ENCODE data around the gene MT1E.

DNA sequence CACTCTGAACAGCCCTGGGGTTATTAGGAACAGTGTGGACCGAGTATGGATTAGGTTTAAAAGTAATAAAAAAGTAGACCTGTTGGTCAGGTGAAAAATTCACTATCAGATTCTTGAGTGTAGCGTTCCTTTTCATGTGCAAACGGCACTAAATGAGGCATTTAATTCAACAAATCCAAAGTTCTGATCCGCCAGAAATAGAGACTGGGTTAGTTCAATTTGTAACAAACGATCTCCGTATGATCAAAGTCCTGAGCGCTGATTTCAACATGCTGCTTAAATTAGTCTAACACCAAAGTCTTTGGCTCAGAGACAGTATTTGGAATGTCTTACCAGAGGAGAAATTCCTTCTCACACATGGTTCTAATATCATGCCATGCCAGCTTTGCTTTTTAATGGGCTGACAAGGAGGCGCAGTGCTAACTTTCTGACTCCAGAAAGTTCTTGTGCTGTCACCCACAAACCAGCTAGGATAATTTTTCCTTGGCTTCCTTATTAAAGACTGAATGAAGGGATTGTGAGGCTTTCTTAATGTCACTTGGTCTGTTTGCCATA is 173.2 kb upstream of the IRX3 start:
- PRO-cap = no peak

GRCh38 chr16:54648377-54649180 is 282.1 kb upstream of the IRX5 start:
- PRO-cap = no peak

GRCh38 chr16:54651822-54652156 is 278.9 kb upstream of the IRX5 start:
- PRO-cap = no peak

DNA sequence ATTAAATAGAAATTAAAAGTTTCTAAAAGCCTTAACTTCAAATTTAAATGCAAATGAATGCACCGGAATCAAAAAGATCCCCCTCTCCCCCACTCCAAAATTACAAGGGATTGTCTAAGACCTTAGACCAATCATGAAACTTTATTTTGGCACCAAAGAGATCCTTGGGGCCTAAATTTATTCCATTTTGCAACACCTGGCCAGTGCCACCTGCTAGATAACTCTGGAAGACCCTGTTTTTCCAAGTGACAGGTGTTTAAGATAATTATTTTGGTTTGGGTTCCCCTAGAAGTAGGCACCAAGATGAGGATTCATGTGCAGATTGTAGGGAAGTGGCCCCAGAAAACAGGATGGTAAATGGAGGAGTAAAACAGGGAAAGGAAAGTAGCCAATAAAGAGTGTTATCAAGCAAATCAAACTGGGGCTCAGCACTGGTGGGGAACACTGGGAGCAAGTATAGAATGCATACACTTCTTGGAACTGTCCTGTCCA is 215.9 kb upstream of the IRX5 start:
- PRO-cap = no peak

GRCh38 chr16:54932237-54933022 is 1.8 kb downstream of the IRX5 start:
- PRO-cap = no peak

DNA sequence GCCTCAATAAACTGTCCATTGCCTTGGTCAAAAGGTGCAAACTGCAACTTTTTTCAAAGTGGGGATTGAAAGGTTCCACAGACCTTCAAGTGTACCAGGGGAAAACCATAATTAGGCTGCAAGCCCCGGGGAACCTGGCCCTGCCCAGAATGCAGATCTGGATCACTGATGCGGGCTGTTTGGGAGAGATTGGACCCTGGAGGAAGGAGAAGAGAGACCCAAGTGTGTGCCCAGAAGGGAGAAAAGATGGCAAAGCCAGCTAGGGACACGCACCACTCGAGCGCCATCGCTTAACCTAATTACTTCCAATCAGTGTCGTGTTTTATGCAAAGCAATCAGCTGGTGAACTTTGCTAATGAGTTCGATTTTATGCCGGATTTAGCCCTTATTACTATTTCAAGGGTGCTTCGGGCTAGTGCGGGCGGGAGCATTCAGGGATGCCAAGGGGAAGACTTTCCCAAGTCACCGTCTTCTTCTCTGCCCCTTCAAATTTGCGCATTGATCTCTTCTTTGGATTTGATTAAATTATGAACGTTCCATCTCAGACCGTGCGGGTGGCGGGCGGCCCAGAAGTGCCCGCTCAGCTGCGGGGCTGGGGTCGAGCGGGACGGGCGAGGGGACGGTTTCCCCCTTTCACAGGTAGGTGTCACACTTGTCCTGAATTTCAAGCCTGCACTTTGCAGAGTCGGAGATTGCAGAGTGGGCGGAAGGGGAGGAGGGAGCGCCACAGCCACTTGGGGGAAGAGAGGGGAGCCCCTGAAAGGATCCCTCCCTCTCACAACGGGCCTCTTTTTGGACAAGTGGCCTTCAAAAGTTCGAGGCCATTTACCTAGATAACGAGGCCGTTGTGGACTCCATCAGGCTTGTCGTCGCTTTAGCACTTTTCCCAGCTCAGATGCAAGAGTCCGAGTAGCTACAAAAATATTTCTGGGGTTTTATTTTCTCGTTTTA is 4.1 kb downstream of the IRX5 start:
- PRO-cap = no peak

DNA sequence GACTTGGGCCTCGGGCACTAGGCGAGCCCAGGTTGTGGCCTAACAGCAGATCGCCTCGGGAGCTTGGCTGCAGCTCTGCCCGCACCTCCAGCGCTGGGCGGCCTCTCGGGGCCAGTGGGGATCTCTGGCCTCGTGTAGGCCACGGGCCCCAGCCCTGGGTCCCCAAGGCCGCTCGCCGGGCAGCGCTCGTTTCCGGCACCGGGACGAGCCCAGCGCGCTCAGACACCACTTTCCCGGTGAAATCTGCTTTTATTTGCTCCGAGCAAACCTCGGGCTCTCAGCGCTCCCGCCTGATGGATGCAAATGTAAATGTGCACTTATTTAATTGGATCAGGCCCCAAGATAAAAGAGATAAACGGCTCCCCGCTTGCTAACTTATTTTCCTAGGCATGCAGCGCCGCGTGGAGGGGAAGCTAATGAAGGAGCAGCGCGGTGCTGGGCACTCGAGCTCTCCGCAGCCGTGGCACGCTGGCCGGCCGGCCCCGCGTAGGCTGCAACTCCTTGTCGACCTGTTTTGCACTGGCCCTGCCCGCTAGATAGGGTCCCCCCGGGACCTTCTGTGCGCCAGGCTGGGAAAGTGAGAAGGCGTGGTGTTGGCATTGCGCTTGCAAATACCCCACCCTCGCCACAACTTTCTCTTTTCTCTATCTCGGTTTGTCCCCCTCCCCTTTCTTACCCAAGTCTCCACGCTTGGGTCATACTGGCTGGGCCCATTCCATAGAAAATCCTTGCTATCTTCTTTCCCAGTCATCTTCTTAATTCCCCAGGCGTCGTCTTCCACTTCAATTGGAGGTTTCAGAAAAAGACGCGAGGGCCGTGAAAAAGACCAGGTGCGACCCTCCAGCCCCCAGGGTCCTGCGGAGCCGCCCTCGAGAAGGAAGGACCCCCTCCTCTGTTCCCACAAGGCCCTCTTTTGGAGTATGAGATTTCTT is 8.0 kb downstream of the IRX5 start:
- PRO-cap = no peak

DNA sequence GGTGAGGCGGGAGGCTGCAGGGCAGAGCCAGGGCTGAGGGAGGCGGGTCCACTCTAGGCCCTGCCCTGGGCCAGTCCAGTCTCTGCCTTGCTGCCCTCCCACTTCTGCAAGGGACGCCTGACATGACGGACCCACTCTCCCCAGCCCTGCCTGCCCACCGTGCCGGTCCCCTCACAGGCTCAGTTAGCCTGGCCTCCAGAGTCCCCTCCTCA is 160.6 kb downstream of the IRX5 start:
- PRO-cap = no peak

GRCh38 chr16:55384622-55385276 is 60.7 kb downstream of the IRX6 start:
- PRO-cap = no peak

- PRO-cap = no peak
These were observed 4.9 kb downstream of the MMP2 start for GRCh38 chr16:55483710-55484514.

DNA sequence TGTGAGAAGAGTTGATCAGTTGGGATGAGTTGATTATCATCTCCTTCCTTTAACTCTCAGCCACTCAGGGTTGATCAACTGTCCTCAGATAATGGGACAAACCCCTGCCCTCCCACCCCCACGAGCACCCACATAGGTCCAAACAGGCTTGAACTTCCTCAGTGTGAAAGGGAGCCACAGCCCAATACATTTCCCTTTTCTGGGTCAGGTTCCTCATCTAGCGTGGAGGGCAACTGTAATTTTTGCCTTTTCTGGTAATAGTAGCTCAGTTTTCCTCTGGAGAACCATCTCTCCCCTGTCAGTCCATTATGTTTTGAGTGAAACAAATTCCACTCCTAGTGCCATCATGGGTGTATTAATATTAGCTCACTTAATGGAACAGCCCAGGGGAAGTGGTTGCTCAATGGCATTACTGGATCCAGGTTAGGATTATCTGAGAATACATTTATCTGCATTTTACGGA is 544 bp upstream of the LPCAT2 start:
- PRO-cap = no peak

DNA sequence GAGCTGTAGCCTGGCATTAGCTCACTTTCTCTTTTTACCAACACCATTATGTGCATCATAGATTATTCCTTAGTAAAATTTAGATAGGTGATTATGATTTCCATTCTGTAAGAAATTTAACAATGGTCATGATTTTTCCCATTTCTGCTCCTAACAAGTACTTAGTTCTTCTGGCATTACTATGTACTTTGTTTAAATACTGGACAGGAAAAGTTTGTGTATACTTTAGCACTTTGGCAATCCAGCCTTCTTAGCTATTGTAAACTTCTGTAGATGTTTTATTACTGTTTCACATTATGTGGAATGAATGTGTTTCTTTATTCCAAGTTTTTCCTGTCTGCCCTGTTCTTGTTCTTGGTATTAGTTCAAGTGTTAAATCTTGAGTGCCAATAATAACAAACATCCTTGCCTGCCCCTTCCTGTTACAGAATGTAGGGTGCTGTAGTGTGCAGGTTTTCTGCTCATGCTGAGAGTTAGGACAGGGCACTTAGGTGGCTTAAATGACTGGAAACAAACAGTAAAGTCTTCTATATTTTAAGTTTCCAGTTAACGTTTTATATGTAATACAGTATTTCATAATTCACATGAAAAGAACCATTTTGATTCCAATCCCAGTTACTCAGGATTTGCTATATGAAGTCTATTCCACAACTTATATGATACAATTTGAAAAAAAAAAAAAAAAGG is 7.2 kb upstream of the CAPNS2 start:
- PRO-cap = no peak

DNA sequence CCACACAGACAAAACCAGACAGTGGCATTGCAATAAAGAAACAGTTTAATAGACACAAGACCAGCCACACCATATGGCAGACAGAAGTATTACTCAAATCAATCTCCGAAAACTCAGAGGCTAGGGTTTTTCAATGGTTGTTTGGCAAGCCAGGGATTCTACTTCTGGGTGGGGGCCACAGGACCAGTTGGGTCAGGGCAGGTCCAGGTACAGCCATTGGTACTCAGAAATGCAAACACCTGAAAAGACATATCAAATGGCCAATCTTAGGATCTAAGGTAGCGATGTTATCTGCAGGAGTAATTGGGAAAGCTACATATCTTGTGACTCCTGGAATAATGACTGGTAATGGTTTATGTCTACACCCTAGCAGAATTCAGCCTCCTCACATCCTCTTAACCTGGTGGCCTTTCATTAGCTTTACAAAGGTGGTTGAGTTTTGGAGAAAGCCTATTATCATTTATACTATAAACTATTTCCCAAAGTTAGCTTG is 40.8 kb upstream of the CES5A start:
- PRO-cap = no peak

DNA sequence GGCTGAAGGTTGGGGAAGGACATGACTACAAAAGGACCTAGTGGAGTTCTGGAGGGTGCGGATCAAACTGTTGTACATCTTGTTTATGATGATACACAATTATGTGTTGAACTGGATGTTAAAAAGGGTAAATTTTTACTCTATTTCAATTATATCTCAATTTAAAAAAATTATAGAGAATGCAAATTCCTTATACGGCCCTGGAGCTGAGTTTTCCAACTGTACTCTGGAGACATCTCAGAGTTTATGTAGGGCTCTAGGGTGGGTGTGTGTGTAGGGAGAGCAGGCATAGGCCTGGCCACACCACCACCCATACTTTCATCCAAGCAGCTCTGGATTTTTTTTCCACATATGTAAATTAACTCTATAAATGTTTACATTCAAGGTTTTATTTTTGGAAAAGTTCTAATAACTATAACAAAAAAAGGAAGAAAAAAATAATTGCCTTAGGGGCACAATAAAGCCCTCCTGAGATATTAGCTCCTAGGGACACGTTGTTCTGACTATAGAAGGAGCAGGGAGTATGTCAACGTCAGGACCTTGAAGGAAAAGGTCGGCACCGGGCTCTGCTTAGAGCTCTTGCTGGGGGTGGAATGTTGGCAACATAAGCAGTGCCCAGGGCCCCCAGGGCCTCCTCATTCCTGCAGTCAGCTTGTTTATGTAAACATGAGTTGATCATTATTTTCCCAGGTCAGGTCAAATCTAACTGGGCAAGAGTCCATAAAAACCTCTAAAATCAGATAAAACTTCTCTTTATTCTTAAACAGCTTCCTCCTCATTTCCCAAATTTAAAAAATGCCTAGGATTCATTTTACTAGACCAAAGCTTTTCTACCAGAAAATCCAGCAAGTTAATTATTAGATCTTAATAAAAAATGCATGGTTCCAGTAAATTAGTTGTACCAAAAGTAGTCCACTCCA is 54.7 kb downstream of the AMFR start:
- PRO-cap = no peak

- PRO-cap = no peak
These were observed 42.1 kb downstream of the AMFR start for GRCh38 chr16:56382892-56383969.

DNA sequence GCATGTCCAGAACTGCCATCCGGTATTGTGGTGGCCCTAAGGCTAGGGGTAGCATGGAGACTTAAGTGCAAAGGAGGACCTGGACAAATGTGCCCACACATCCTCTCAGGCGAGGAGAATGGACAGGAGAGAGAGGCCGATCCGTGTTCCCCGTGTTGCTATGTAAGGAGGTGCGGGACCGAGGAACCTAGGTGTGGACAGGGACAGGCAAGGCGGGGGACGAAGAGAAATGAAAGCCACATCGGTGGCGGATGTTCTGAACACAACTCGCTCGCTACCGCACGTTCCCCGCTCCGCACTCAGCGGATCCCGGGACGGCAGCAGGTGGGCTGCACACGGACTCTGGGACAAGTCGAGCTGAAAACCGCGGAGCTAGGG is 533 bp upstream of the MT1E start:
- PRO-cap = bidirectional peak, plus-strand start at position 296 of the sequence, minus-strand start at position 344 of the sequence

- PRO-cap = bidirectional peak, plus-strand start at chr16:56625781, minus-strand start at chr16:56625556; bidirectional peak, plus-strand start at chr16:56626103, minus-strand start at chr16:56625994
These were observed at the start of gene MT1E for GRCh38 chr16:56625437-56626358. TSS of gene MT1E (plus strand) at chr16:56625781.

- PRO-cap = no peak
These were observed 1.7 kb downstream of the MT1E start for GRCh38 chr16:56627130-56627866.

DNA sequence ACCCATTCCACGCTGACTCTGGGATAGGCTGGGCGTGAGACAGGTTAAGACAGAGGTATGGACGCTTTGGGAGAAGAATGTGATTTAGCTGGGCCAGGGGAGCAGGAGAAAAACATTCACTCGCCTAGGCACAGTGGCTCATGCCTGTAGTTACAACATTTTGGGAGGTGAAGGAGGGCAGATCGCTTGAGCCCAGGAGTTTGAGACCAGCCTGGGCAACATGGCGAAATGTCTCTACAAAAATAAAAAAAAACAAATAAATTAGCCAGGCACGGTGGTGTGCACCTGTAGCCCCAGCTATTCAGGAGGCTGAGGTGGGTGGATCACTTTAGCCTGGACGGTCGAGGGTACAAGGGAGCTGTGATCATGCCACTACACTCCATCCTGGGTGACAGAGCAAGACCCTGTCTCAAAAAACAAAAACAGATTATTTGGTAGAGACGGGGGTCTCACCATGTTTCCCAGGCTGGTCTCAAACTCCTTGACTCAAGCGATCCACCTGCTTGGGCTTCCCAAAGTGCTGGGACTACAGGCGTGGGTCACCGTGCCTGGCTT is 4.1 kb downstream of the MT1X start:
- PRO-cap = no peak

DNA sequence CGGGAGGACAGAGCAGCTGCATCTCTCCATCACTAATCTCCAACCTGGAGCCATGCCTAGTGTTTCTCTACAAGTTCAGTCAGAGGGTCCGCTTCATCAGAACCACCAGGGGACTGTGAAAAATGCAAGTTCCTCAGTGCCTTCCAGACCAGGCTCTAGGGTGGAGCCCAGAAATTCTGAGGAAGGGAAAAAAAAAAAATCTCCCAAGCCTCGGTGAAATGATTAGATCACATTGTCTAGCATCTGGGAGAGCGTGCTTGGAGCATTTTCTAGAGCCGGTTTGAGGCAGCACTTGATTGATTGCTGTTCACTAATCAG is 22.4 kb upstream of the HERPUD1 start:
- PRO-cap = no peak

All from left ventricle myocardium (tissue), 1 donor.